ENCODE measurements around a stretch of chr18.

- RRBS: no CpG with 5 or more reads among the region's 7 CpGs
Observed at GRCh38 chr18:3045498-3045930, 32.6 kb upstream of the LPIN2 start.

GRCh38 chr18:3049964-3050405, 37.0 kb upstream of the LPIN2 start:
- RRBS: no CpG with 5 or more reads among the region's 5 CpGs

GRCh38 chr18:3052045-3052521, 39.1 kb upstream of the LPIN2 start:
- RRBS: no CpG with 5 or more reads among the region's 5 CpGs

DNA sequence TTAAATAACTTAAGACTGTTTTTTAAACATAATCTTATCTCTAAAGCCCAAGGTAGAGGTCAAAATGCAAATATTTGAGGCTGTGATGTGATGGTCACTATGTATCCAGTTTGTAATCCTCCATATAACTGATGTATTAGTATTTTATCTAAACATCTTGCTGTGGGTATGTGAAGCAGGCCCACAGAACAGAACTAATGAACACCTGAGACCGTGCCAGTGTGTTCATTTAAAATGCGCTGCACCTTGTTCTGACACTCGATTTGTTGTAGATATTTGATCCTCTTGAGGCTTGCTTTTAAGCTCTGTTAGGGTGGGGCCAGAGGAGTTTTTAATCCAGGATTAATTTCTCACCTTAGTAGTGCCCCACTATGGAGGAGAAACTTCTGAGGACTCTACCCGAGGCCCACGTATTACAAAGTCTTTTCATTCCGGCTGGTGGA, 49.6 kb upstream of the LPIN2 start:
- RRBS: no CpG with 5 or more reads among the region's 6 CpGs

GRCh38 chr18:3062917-3063233, 49.9 kb upstream of the LPIN2 start:
- RRBS: no CpG with 5 or more reads among the region's 7 CpGs

DNA sequence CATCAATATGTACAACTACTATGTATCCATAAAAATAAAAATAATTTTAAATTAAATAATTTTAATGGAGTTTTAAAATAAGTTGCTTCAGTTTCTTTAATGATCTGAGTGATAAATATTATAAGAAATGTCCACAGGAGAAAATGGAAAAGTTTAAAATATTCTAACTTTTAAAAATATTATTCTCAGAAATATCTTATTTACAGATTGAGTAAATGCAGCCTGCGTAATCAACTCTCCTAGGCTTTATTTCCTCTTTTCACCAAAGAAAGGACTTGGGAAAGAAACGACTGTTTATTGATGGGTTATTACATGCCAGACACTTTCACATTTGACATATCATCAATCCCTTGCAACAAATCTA, 49.4 kb downstream of the MYOM1 start:
- RRBS: no CpG with 5 or more reads among the region's 2 CpGs

DNA sequence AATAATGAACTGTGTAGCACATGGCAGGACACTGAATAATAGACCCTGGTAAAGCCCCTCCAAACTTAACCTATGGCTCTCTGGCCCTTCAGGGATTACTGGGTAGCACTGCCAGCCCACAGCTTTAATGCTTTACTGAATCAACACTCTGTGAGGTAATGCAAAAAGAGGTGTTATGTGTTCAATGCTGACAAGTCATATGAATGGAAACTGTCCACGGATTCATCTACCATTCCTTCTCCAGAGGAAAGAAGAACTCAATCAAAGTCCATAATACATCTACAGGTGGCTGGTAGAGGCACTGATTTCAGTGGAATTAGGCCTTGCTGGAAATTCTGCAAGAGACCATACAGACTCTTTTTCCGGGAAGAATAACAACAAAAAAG, 13.7 kb upstream of the MYOM1 start:
- RRBS: no CpG with 5 or more reads among the region's 2 CpGs

DNA sequence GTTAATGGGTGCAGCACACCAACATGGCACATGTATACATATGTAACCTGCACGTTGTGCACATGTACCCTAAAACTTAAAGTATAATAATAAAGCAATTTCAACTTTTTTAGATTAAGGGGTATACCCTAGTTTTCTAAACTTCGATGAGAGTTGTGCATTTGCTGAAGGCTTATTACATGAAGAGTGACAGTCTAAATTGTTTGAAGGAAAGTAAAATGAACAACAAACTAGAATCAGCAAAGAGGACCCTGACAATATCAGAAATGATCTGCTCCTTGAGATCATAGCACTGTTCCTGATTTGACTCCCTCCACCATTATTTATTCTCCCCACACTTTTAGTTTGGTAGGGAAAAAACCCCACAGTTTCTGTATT, 2.5 kb downstream of the MYL12A start:
- RRBS: no CpG with 5 or more reads among the region's 2 CpGs

DNA sequence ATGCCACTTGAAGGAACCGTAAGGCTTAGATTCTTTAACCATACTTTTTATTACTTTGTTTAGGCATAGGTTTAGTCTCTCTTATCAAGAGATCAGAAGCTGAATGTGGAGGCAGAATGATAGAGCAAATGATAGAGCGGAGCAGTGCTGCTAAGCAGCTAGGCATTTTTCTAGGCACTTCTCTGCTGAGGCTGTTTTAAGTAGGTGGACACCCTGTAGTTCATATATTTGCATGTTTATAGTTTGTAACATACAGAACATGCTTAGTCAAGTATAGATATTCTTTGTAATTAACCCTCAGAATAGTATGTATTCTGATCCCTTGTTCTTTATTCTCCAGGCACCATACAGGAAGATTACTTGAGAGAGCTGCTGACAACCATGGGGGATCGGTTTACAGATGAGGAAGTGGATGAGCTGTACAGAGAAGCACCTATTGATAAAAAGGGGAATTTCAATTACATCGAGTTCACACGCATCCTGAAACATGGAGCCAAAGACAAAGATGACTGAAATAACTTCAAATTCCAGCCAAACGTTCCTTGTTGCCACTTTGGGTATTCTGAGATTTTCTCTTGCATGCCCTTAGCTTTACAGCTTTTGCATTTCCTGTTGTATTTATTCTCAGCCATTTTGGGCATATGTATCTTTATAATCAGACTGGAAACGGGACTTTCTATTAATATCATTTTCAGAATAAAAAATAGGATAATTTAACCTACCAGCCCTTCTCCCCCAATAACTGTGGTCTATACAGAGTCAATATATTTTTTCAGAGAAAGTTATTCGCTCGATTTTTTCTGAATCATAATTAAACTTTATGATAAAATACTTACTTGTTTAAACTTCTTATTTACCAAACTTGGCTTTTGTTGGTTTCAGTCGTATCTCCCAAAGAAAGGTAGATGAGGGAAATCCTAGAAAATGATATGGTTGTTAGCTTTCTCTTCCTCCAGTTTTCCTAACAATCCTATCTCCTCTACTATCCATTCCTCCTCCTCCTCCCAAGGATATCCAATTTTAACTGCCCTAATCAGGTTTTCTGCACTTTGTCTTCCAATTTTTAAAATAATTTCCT, 6.2 kb upstream of the MYL12B start:
- RRBS: no CpG with 5 or more reads among the region's 10 CpGs

DNA sequence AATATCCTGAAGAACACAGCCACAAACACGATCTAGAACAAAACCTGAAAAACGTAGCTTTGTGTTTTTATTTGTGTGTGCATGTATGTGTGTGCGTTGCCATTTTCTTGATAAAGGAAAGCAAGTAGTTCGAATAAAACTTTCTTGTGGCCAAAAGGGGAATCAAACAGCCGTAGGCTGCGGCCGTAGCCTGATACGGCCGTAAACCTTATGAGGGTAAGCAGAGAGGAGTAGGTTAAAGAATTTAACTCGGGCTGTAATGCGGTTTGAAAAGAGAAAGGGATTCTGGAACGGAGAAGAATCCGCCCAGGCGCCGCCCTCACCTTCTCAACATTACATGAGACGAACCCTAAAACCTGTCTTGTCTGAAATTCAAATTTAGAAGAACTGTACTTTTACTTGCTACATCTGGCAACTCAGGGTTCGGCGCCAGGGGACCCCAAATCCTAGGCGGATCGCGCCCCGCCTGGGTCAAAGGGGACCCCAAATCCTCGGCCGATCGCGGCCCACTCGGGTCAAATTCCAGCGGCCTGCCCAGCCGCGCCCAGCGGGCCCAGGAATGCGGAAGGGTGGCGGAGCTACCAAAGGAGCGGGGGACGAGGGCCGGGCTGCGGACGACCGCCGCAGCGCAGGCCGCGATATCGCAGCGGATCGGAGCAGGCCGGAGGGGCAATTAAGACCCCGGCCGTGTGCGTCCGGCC, 496 bp upstream of the MYL12B start:
- RRBS: 2% methylated on average over 12 of the region's 51 CpGs

DNA sequence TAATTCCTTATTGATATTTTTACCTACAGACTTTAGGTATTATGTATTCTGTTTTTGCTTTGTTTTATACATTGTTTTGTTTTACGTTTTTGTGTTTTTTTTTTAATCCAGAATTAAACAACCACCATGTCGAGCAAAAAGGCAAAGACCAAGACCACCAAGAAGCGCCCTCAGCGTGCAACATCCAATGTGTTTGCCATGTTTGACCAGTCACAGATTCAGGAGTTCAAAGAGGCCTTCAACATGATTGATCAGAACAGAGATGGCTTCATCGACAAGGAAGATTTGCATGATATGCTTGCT, 10.8 kb downstream of the MYL12B start:
- RRBS: no CpG with 5 or more reads among the region's 5 CpGs

DNA sequence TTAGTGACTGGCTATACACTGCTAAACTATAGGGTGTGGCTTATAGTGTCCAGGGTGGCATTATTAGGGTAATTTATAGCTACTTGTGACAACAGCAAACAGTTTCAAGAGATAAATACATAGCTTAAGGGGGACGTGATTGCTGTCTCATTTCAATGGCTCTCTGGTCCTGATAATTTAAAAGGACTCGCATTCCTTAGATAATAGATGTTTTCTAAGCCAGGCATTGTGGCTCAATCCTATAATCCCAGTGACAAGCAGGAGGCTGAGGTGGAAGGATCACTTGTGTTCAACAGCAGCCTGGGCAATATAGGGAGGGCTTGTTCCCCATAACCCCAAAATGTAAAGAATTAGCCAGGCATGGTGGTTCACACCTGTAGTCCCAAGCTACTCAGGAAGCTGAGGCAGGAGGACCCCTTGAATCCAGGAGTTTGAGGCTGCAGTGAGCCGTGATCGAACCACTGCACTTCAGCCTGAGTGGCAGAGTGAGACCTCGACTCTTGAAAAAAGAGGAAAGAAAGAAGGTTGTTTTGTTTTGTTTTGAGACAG, 66.4 kb upstream of the TGIF1 start:
- RRBS: no CpG with 5 or more reads among the region's 5 CpGs

- RRBS: no CpG with 5 or more reads among the region's 2 CpGs
Observed at GRCh38 chr18:3389047-3389313, 61.0 kb upstream of the TGIF1 start.

GRCh38 chr18:3446566-3447018, 3.4 kb upstream of the TGIF1 start:
- RRBS: no CpG with 5 or more reads among the region's 1 CpG

DNA sequence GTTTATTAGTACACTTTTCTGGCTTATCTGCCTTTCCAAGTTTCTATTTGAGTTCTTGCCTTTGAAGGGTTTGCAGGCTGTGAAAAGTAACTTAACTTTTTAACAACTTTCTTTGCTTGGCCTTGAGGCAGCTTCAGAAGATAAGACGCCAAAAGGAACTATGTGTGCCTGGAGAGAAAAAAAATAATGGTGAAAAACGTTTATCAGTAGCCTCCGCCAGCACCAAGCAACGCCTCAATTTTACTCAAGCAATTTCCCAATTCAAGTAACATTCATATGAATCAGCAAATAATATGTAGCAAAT, 3.0 kb upstream of the TGIF1 start:
- RRBS: no CpG with 5 or more reads among the region's 4 CpGs

GRCh38 chr18:3447323-3447431, 2.8 kb upstream of the TGIF1 start:
- RRBS: no CpG with 5 or more reads among the region's 2 CpGs

- RRBS: no CpG with 5 or more reads among the region's 20 CpGs
Observed at GRCh38 chr18:3447432-3447976, 2.5 kb upstream of the TGIF1 start.

- RRBS: no CpG with 5 or more reads among the region's 8 CpGs
Observed at GRCh38 chr18:3454402-3455677, 4.9 kb downstream of the TGIF1 start.

- RRBS: no CpG with 5 or more reads among the region's 8 CpGs
Observed at GRCh38 chr18:3468677-3469129, 18.7 kb downstream of the TGIF1 start.

DNA sequence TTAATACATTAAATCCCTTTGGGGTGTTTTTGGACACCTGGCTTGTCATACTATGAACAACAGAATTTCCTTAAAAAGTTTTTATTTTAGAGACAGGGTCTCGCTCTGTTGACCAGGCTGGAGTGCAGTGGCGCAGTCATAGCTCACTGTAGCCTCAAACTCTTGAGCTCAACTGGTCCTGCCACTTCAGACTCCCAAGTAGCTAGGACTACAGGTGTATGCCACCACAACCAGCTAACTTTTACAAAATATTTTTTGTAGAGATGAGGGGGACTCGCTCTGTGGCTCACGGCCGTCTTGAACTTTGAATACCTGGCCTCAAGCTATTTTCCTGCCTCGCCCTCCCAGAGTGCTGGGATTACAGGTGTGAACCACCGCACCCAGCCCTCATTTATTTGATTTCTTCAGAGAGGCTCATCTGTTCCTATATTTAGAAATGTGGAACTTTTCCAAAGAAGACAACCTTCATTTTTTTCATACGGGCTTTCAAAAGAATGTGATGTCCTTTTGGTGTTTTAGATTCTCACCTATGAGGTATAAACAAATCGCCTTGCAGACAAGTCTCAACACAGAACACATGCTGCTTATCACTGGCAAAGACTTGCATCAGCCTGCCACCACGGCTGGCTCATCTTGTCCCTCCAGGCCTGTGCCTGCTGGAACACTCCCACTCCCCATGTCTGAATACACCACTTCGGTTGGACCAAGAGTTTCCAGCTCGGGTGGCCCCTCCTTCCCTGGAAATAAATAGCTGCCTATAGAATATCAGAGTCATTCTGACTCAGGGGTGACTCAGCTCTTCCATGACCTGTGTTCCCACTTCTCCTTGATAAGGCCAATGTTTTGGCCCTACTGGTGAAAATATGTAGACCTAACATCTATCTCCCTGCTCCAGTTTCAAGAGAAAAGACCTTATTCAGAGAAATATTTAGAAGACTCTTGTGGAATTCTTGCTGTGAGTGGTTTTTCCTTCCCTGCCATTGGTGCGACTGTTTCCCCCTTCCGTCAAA, 202.6 kb downstream of the TGIF1 start:
- RRBS: no CpG with 5 or more reads among the region's 14 CpGs

All from epithelial cell of prostate (primary cell).